Measurements from ENCODE around the genes EDEM3 and HMCN1.

DNA sequence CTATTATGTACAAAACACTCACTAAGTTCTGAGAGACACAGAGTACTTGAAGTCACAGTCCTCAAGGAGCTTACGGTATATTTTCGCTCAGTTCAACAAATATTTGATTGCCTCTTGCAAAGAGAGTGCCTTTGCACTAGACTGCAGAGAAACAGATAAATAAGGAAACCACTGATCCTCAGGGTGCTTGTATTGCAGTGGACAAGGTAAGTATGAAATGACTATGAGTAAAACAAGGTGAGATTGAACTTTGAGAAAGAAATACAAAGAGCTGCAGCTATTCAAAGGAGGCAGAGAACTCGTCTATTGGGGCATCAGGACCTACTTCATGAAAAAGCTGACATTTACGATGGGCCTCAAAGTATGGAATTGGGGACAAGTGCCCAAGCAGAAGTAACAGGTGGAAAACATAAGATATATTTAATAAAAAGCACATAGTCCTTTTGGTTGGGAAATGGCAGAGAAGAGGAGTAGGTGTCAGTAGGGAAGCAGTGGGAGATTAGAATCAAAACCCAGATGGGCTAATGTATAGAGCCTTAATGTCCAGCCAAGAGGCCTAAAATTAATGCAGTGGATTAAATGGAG is 123.4 kb downstream of the C1orf21 start:
- RRBS: no CpG with 5 or more reads among the region's 4 CpGs

DNA sequence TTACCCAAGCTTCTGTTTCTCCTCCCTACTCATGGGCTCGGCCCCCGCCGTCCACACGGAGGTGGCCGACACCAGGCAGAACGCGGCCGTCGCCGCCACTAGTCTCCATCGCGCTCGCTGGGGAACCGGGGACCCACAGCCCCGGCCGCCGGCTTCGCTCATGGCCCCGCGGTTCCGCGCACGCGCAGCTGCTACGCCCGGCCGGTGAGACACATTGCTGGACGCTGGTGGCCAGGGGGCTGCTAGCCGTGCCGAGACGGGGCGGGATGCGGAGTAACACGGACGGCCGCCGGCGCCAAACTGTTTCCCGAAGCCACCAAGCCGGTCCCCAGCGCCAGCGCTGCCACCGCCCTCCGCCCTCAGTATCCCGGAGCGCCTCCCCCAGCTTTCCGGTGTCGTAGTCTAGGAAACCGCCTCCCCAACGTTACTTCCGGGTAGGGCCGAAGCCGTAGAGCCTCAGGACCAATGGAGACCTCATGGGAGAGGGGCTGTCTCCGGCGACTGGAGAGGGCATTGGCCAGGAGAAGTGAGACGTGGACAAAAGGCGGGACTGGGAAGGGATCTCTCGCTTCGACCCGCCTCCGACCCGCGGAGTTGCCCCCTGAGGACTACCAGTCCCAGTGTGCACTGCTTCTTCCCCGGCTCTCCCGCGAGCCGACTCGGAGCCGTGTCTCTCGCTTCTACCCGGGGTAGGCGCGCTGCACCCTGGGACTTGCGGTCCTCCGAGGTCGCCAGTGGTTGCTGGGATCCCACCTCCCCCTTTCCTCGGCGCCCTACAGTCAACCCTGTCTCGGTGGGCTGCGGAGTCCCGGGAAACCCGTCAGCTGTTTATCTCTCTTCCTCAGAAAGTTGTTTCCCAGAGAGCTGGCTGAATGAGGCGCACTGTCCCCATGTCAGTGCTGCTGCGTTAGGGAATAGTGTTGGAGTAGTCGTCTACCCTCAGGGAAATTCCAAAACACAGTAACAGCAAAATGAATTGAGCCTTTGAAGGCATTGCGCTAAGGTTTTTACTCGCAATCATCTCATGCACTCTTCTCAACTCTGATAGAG is at the start of gene EDEM3:
Gene EDEM3, minus strand, starts transcription at position 374 of the 1,050 bp plus-strand sequence.
- RRBS: 1% methylated on average over 45 of the region's 87 CpGs

GRCh38 chr1:184755737-184756077 is 1.0 kb upstream of the EDEM3 start:
- RRBS: no CpG with 5 or more reads among the region's 10 CpGs

- RRBS: no CpG with 5 or more reads among the region's 3 CpGs
Observed at GRCh38 chr1:184882560-184883013, 91.7 kb downstream of the NIBAN1 start.

DNA sequence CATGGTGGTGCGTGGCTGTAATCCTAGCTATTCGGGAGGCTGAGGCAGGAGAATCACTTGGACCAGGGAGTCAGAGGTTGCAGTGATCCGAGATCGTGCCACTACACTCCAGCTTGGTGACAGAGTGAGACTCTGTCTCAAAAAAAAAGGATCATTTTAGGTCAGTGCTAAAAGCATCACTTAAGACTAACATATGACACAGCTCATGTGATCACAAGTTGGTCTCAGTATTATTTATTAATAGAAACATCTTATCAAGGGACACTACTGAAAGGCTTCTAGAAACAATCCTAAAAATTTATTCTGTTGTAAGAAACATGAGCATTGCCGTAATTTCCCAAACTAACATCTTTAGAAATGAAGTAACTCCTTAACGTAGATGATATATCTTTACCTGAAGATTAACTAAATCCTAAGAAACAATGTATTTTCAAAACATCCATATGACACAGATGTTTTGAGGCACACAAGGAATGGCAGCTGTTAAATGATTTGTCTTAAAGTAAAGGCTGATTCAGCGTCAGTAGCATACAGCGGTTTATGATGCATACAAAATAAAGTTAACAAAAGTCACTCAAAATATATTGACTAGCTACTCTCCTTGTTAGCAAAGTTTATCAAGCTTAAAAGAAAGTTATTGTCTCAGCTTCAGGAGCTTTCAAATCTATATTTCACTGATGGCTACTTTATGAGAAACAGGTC is 2.6 kb downstream of the NIBAN1 start:
- RRBS: no CpG with 5 or more reads among the region's 8 CpGs

GRCh38 chr1:184973303-184973898 is 907 bp downstream of the NIBAN1 start:
- RRBS: 1% methylated on average over 1 of the region's 23 CpGs

DNA sequence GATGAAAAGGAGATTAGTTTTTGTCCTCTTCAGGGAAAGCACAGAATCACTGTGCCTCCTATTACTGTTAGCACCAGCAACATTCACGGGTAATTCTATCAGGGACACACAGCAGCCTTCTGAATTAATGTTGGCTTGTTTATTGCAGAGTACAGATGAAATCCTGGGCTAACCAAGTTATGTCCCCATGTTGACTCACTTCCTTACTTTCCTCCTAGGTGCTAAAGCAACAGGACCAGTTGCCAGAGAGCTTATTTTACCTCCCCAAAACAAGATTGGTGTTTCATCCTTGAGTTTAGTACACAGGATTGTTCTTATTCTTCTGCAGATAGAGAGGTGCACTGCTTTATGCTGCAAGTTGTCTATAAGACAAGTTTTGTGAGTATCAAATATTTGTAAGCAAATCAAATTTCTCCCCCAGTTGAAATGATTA is 57.2 kb upstream of the IVNS1ABP start:
- RRBS: no CpG with 5 or more reads among the region's 1 CpG

- RRBS: no CpG with 5 or more reads among the region's 2 CpGs
Observed at GRCh38 chr1:185439547-185440320, 122.7 kb upstream of the IVNS1ABP start.

GRCh38 chr1:185488694-185489561 is 171.9 kb upstream of the IVNS1ABP start:
- RRBS: no CpG with 5 or more reads among the region's 8 CpGs

DNA sequence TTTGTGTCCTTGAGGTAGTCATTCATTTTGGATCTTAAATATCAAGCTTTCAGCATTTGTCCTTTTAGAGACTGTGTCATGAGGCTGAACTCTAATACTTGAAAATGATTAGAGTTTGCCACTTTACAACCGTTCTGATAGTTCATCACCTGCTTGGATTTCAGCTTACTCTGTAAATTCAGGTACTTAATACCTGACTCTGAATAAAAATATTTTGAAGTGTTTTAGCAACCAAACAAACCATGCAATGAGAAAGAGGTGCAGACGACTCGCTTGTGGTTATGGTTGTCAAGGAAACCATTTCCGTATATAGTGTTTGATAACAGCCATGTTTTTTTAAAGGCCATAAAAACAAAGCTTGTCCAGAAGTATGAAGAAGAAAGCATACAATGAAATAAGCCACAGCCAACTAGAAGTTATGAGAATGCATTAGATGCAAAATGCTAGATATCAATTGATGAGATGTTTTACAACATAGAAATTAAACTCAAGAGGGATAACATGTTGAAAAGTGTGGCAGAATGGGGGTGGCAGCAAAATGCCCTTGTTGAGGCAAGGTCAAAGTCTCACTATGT is 167.2 kb upstream of the HMCN1 start:
- RRBS: no CpG with 5 or more reads among the region's 4 CpGs

DNA sequence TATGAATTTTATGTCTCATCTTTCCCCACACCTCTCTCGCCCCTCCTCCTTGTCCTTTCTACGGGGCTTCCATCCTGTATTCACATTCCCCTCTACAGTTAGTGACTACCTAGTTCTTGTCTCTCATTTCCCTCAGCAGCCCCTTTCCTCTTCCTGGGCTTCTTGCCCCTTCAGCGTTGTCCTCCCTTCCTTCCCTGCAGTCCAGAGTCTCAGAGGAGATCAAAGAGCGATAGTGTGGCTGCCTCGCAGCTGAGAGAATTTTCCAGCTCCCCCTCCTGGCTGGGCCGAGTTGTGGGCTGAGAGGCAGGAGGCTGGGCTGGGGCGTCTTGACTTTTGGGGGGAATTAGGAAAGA is 513 bp upstream of the HMCN1 start:
- RRBS: no CpG with 5 or more reads among the region's 7 CpGs

DNA sequence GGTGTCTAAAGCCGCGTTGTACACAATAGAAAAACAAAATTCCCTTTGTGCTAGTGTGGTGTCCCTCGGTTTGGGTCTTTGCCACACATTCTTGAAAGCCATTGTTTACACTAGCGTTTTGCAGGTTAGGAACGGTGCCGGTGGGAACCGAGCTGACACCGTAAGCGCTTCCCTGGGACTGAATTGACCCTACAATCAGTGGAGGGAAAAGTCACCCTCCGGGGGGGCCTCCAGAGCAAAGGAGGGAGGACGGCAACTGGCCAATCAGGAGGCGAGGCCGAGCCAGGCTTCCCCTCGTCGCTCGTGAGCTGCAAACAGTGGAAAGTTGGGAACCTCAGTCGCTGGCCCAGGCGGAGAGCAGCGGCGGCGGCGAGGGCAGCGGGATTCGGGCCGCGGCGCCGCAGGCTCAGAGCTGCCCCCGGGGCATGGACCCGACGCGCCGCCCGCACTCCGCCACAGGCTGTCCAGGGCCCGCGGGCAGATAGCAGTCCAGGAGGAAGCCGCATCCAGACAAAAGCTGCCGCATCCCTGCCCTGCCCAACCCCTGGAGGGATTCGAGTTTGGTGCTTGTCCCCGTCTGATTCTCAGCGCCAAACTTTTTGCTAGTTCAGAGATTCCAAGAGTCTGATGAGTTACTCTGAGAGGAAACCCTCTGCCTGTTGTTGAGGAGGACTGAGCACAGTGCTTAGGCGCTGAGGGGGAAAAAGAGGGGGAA is at the start of gene HMCN1:
Gene HMCN1, plus strand, starts transcription at position 337 of the 715 bp plus-strand sequence.
- RRBS: 2% methylated on average over 5 of the region's 43 CpGs

DNA sequence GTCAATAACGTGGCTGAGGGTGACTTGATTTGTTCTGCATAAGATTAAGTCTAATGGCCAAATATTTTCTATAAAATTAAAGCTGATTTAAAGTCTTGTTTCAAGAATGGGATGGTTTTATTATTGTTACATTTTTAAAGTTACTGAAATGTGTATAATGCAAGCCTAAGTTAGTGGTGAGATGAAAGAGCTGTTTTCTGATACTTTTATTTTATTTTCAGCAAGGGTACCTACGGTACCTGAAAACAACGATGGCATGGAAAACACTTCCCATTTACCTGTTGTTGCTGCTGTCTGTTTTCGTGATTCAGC is 502 bp downstream of the PRG4 start:
- RRBS: no CpG with 5 or more reads among the region's 4 CpGs

- RRBS: no CpG with 5 or more reads among the region's 2 CpGs
Observed at GRCh38 chr1:186351768-186352340, 23.2 kb downstream of the TPR start.

GRCh38 chr1:186361458-186361951 is 13.5 kb downstream of the TPR start:
- RRBS: no CpG with 5 or more reads among the region's 2 CpGs

- RRBS: no CpG with 5 or more reads among the region's 14 CpGs
Observed at GRCh38 chr1:187073000-187073668, 244.4 kb downstream of the PLA2G4A start.

DNA sequence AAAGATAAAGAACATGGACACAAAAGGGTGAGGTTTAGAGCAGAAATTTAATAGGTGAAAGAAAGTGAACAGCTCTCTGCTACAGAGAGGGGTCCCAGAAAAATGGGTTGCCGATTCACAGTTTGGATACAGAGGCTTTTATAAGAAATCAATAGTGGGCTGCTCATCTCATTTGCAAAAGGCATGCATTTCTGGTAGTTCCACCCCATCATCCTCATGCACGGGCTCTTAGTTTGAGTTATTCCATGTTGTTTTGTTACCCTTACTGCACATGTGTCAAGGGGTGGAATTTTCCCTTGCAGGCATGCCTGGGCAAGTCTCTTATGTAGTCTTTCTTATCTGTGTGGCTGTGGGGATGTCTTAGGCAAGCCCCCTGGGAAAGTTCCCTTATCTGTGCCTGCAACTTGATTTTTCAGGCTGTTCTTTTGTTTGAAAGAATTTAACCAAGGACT is 579.3 kb downstream of the PLA2G4A start:
- RRBS: no CpG with 5 or more reads among the region's 2 CpGs

DNA sequence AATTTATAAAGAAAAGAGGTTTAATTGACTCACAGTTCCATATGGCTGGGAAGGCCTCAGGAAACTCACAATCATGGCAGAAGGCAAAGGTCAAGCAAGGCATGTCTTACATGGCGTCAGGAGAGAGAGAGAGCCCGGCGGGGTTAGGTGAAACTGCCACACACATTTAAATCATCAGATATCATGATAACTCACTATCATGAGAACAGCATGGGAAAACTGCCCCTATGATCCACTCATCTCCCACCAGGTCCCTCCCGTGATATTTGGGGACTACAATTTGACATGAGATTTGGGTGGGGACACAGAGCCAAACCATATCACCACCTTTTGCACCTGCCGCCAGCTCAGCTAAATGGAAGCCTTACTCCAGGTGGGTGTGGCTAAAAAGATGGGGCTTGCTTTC is 1549.2 kb downstream of the PLA2G4A start:
- RRBS: no CpG with 5 or more reads among the region's 5 CpGs

DNA sequence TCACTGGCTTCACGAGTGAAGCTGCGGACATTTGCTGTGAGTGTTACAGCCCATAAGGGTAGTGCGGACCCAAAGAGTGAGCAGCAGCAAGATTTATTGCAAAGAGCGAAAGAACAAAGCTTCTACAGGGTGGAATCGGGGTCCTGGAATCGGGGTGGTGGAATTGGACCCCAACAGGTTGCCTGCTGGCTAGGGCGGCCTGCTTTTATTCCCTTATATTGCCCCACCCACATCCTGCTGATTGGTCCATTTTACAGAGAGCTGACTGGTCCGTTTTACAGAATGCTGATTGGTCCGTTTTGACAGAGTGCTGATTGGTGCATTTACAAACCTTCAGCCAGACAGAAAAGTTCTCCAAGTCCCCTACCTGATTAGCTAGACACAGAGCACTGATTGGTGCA is 1580.3 kb downstream of the BRINP3 start:
- RRBS: no CpG with 5 or more reads among the region's 9 CpGs

Measured in zone of skin (tissue), 1 donor.